Sigmoid colon (tissue), 4 donors: ENCODE data around the genes E4F1, ATP6V0C and PRSS22.

- PRO-cap = no peak
- RAMPAGE, long total RNA, 4 experiments = start-site peak on the minus strand in 1 of 4 experiments, at chr16:1962607-1962903 at its widest, 685 reads per replicate
These were observed 2.2 kb downstream of the RPS2 start for GRCh38 chr16:1962247-1962954.

DNA sequence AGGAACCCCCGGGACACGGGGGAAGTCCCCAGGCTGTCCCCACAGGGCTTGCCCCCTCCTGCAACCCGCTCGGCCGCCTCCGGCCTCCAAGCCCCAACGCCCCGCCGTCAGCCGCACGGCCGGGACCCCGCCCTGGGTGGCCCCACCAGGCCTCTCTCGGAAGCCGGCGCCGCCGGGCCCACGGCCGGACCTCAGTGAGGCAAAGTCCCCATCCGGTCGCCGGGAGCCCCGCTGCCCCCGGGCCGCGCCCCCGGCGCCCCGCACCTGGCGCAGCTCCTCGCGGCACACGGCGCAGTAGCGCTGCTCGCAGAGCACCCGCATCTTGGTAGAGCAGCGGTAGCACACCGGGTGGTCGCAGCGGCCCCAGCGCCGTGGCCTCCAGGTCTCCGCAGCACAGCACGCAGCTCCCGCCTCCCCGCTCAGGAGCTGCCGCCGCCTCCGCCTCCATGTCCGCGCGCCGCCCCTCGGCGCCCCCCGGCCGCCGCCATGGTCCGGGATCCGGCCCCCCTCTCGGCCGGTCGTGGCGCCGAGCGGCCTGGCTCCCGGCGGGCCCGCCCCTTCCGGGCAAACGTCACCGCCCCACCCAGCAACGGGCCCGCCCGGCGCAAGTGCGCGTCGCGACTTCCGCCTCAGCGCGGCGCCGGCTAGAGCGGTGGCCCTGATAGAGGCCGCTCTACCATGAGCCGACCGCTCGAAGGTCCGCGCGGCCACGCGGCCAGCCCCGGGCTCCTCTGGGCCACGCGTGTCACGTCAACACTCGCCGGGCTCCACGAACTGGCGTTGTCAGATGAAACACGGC, 10.1 kb upstream of the NPW start:
- PRO-cap = bidirectional peak, plus-strand start at position 632 of the sequence, minus-strand start at position 562 of the sequence
- RAMPAGE, long total RNA, 4 experiments = start-site peak on the plus strand in 1 of 4 experiments, centred at position 654 of the sequence, 10 reads per replicate

DNA sequence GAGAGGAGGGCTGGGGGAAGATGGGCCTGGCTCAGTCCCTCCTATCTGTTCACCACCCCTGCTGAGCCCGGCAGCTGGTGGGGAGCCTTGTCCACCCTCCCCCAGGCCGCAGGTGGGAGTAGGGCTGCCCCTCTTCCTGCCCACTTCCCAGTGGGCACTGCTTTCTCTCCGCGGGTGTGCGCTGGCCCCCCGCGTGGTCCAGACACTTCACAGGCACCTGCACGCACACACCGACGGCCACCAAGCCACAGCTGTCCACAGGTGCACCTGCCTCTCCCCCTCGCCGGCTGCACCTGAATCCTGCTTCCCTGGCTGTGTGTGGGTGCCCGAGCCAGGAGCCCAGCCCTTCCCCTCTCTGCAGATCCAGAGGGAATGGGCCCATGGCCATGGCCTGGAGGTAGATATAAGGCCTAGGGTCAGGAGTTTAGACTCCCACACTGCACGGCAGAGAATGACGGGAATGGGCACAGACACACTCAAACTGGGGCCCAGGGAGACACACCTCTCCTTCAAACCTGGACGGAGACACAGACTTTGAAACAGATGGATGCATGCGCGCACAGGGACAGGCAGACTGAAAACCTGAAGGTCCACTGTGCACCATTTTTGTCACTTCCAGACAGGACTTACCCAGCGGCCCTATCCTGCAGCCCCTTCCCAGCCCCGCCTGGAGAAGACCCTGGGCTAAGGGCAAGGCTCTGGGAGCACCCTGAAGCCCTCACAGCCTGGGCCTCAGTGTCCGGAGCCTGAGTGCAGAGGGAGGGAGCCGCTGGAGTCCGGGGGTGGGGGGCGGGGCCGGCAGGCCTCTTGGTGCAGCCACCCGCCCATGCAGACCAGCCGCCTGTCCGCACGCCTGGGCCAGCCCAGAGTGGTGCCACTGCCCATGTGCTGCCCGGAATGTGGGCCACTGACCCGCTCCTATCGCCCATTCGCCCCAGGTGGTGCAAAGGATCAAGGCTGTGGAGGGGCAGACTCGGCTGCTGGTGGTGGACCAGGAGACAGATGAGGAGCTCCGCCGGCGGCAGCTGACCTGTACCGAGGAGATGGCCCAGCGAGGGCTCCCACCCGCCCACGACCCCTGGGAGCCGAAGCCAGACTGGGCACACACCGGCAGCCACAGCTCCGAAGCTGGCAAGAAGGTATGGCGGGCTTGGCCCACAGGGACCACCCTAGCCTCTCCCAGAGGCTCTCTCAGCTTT, 2.3 kb downstream of the NHERF2 start:
- PRO-cap = no peak
- RAMPAGE, long total RNA, 4 experiments = no peak in any of the 4 experiments

DNA sequence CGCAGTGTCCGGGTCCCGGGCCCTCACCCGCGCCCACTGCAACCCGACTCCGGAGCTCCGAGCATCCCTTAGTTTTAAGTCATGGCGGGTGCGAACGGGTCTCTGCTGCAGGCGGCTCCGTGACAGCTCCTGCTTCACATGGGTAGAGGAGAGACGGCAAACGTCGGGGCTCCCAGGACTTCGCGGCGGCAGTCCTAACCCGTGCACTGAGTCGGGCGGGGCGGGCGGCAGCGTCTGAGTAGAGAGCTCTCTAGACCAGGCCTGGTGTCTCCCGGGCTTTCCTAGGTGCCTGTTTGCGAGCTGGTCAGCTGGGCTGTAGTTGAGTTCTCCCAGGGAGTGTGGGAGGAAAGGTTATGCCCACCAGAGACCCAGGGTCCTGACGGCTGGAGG, 342 bp downstream of the TSC2 start:
- PRO-cap = no peak
- RAMPAGE, long total RNA, 4 experiments = no peak in any of the 4 experiments

GRCh38 chr16:2121455-2121769, 14.3 kb downstream of the PKD1 start:
- PRO-cap = no peak
- RAMPAGE, long total RNA, 4 experiments = no peak in any of the 4 experiments

GRCh38 chr16:2156478-2157051, 983 bp downstream of the TRAF7 start:
- PRO-cap = no peak
- RAMPAGE, long total RNA, 4 experiments = no peak in any of the 4 experiments

DNA sequence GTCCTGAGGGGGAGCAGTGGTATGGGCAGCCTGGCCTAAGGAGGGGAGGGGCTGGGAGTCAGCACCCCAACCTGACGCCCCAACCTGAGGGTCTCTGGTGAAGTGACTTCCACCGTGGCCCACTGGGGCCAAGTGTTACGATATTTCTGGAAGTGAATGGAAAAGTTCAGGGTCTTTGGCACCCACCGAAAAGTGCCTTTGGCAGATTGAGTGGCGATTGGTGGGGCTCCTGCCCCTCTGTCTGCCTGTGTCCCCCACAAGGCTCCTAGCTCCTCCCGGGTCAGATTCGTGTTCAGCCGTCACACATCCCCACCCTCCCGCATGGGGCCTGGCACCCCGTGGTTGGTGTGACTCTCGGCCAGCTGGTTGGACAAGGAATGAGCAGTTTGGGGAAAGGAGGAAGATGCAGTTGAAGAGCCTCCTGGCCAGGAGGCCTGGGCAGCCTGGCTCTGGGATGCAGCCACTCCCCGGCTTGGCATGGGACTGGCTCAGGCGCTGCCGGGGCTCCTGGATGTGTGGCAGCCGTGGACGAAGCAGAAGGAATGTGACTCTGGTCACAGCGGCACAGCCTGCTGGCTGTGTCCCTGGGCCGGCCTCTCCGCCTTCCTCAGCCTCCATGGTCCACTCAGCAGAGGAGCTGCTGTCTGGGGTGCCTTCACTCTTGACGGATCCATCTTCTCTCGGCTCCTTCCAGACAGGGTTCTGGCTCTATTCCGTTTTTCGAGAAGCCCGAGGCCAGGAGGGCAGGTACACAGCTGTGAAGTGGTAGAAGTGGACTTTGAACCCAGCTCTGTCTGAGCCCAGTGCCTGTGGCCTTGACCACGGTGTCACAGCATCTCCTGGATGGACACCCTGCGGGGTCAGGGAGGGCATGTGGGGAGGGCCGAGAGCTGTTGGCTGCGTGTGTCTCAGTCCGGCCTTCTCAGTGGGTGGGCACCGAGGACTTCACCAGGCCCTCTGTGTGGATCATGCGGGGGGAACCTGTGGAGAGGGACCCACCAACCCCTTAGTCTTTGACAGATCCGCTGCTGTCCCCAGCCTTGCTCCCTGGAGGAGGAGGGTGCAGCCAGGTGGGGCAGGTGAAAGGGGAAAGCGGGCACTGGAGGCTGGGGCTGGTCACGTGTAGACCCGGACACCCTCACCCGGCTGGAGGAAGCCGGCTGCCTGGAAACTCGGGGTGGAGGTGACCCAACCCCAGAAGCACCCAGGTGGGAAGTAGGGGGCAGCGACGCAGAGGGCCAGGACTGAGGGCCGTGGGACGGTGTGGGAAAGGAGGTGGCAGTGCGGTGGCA, 2.1 kb downstream of the TRAF7 start:
- PRO-cap = no peak
- RAMPAGE, long total RNA, 4 experiments = no peak in any of the 4 experiments

GRCh38 chr16:2223007-2223749, at the start of gene E4F1:
E4F1 (plus strand) TSS chr16:2223591.
- PRO-cap = bidirectional peak, plus-strand start at chr16:2223617, minus-strand start at chr16:2223306; unidirectional peak, plus-strand start at chr16:2223658
- RAMPAGE, long total RNA, 4 experiments = start-site peak on the plus strand in 2 of 4 experiments, at chr16:2223588-2223628 at its widest, 33 to 35 reads per replicate

- PRO-cap = no peak
- RAMPAGE, long total RNA, 4 experiments = no peak in any of the 4 experiments
These were observed 1.3 kb downstream of the NTN3 start for GRCh38 chr16:2472030-2473238.

- PRO-cap = no peak
- RAMPAGE, long total RNA, 4 experiments = no peak in any of the 4 experiments
These were observed 11.2 kb downstream of the TBC1D24 start for GRCh38 chr16:2486116-2486556.

GRCh38 chr16:2501229-2501902, 12.4 kb upstream of the ATP6V0C start:
- PRO-cap = no peak
- RAMPAGE, long total RNA, 4 experiments = no peak in any of the 4 experiments

GRCh38 chr16:2513823-2514523, at the start of gene ATP6V0C:
ATP6V0C (plus strand) TSS chr16:2513952.
- PRO-cap = bidirectional peak, plus-strand start at chr16:2513972, minus-strand start at chr16:2513624
- RAMPAGE, long total RNA, 4 experiments = start-site peak on the plus strand in 3 of 4 experiments, at chr16:2513972-2514154 at its widest, 29 to 117 reads per replicate

DNA sequence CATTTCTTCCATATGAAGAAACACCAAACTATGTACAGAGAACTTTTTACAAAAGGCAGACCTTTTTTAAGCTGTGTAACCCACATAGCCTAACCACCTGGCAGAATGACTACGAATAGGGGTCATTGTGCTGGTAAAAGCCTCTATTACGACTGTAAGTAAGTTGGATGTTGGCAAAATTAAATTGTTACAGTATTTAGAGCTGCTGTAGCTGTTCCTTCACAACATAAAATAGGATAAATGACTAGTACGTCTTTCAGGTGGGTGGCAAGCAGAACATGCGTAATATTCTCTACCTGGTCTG, 64.6 kb downstream of the PDPK1 start:
- PRO-cap = no peak
- RAMPAGE, long total RNA, 4 experiments = no peak in any of the 4 experiments

DNA sequence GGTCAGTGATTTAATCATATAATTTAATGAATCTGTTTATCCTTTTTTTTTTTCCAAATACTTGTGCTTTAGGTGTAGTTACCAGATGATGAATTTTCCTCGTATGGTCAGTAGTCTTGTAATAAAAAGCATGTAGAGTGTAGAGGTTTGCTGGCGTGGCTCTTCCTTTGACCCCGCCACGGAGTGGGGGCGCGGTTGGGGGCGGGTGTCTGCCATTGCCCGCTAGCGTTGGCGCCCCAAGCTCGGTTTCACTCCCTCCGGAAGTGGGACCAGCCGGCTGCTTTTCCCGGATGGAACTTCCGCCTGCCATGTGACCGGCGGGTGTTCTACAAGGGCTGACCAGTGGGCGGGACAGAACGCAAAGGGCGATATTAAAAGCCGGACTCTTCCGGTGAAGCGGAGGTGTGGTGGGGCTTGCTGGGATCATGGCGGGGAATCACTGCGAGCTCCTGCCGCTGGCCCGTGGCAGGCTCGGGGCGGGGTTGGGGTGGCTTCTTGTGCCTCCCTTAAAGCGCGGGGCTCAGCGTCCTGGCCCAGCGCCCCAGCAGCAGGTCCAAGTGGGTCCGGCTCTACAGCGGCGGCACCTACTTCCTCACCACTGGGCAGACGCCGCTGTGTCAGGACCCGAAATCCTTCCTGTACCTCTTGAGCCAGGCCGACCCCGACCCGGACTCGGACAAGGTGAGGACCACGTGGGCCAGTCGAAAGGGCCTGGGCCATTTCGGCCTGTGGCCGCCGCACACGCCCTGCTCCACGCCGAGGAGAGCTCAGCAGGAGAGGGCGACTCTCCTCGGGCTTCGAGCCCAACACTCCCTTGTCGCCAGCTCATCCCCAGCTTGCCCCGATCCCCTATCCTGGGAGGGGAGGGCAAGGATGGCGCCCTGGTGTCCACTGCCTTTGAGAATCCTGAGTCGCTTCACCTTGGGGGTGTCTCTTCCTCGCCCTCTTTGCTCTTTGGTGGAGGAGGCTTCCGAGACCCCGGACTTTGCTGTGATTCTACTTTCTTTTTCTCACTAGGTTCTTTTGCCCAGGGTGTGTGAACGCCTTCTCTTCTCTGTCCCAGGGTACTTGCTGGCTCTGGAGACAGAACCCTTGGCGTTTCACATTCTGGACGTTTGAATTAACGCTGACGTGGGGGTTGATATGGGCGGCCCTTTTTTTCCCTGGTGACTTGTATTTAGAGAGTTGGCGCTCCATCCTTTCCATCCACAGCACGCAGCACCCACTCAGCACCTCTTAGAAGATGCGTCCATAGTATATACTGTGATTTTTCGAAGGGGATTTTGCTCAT, 65.7 kb downstream of the PDPK1 start:
- PRO-cap = no peak
- RAMPAGE, long total RNA, 4 experiments = start-site peak on the plus strand in 2 of 4 experiments, centred at positions 383 to 402 of the sequence, 22 to 58 reads per replicate

- PRO-cap = no peak
- RAMPAGE, long total RNA, 4 experiments = no peak in any of the 4 experiments
These were observed 22.1 kb upstream of the KCTD5 start for GRCh38 chr16:2659765-2660989.

DNA sequence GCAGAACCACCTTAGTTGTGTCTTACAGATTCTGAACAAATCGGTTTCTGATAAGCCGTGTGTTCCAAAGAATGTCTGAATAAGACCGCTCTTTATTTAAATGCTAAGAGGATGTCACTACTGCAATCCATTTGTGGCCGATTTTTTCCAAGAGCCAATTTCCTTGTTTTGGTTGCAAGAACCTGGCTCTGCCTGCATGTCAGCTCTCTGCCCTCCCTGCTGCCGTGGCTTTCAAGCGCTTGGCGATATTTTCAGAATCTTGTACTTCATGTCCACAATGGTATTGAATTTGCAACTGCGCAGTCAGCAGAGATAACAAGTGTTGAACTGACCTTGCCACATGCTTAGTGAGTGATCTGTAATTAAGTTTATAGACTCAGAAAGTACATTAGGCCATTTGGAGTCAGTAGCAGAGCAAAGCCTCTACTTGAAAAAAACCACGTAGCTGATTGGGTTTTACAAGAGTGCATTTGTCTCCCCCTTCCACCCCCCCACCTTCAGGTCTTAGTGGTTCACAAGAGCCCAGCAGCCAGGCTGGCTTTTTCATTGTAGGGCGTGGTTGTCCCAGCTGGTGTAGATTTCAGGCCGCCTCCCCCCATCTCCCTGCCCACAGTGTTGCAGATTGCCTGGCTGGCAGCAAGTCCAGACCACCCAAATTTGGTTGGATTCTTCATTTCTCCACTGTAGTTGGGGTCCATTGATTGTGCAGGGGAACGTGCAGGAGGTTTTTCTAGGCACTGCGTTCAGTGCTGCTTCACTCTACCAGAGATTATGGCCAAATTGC, 2.5 kb upstream of the KCTD5 start:
- PRO-cap = no peak
- RAMPAGE, long total RNA, 4 experiments = no peak in any of the 4 experiments

- PRO-cap = no peak
- RAMPAGE, long total RNA, 4 experiments = no peak in any of the 4 experiments
These were observed 10.9 kb downstream of the KCTD5 start for GRCh38 chr16:2693107-2693677.

DNA sequence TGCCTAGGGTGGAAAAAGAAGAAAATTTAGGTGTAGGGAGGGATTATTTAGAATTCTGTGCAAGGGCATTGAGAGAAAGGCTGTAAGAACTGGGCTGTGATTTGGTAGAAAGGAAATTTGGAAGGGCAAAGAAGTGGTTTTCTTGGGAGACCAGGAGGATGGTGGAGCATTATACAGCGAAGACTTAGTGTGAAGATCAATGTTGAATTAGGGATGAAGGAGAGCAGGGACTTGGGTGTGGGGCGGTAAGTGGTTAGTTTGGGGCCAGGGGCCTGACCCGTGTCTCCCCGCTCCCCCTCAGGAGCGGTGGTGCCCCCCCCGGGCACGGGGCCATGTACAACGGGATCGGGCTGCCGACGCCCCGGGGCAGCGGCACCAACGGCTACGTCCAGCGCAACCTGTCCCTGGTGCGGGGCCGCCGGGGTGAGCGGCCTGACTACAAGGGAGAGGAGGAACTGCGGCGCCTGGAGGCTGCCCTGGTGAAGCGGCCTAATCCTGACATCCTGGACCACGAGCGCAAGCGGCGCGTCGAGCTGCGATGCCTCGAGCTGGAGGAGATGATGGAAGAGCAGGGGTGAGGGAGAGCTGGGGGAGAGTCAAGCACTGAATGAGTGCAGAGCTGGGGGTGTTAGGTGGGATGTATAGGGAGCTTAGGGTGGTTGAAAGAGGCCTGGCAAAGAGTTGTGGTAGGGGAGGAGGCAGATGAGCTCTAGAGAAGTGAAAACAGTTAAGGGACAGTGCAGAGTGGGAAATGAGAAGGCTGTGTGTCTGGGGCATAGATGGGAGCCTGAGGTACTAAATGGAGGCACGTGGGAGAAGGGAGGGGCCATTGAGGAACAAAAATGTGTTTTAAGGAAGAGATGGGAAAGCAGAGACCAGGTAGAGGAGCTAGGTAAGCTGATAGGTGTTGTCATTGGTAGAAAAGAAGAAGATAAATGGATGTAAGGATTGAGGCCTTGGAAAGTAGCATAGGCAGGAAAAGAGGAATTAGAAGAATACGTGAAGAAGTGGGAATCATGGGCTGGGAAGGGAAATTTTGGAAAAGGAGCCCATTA, 3.9 kb downstream of the SRRM2 start:
- PRO-cap = no peak
- RAMPAGE, long total RNA, 4 experiments = start-site peak on the plus strand in 1 of 4 experiments, centred at position 418 of the sequence, 389 reads per replicate

GRCh38 chr16:2857278-2858464, at the start of gene PRSS22:
PRSS22 (minus strand) TSS chr16:2858170.
- PRO-cap = no peak
- RAMPAGE, long total RNA, 4 experiments = no peak in any of the 4 experiments

GRCh38 chr16:2966653-2967296, 2.4 kb upstream of the PAQR4 start:
- PRO-cap = no peak
- RAMPAGE, long total RNA, 4 experiments = no peak in any of the 4 experiments